Frontal cortex (tissue), 2 donors: ENCODE results near the genes H1-5 and NKAPL.

GRCh38 chr6:27592337-27593109 is 119.6 kb upstream of the ZNF184 start:
- RAMPAGE, long total RNA: no peak

DNA sequence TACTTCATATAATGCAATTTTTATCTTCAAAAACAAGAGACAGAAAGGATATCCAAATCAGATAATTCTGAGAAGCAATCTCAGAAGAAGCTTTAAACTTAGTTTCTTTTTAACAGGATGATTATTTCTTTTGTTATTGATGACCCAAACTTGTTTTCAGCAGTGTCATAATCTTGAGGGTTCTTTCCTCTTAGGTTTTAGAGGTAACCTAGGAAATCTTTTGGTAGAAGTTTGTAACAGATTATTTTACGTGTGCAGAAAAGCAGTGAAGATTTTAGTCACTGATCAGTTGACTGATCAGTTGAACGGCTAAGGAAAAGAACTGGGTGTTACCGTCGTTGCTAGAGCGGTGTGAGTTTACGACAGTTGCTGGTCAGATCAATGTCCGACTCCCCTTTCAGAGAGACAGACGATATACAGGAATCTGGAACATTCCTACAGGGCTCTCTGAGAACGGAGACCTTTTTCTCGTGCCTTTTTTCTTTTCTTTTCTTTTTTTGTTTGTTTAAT is 132.0 kb upstream of the ZNF184 start:
- RAMPAGE, long total RNA: no peak

DNA sequence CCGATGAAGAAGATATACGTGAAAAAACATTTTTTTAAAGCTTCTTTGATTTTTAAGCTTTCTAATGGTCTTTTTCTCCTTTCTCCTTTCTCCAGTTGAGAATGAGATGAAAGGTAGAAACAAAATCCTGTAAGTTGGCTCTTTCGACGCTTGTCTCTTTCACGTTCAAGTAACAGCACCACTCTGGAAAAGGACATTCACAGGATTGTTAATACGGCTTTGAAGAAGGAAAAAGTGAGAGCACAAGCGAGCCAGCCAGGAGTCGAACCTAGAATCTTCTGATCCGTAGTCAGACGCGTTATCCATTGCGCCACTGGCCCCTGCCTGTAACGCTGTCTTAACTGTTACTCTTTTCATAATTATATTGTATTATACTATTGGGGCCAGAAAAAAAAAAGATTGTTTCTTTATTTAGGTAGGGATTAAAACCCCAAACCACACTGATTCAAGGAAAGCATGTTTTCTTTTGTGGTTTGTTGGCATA is 137.4 kb downstream of the H2BC13 start:
- RAMPAGE, long total RNA: no peak

GRCh38 chr6:27721095-27721468 is 86.6 kb downstream of the H2BC13 start:
- RAMPAGE, long total RNA: no peak

GRCh38 chr6:27866913-27867959 is at the start of gene H1-5:
TSS of gene H1-5 (minus strand) at chr6:27867588.
- RAMPAGE, long total RNA: no peak

GRCh38 chr6:28258861-28259481 is at the start of gene NKAPL:
TSS of gene NKAPL (plus strand) at chr6:28259297.
- RAMPAGE, long total RNA: no peak

- RAMPAGE, long total RNA: no peak
Observed at GRCh38 chr6:28478533-28478804, 35.2 kb upstream of the ZSCAN23 start.

DNA sequence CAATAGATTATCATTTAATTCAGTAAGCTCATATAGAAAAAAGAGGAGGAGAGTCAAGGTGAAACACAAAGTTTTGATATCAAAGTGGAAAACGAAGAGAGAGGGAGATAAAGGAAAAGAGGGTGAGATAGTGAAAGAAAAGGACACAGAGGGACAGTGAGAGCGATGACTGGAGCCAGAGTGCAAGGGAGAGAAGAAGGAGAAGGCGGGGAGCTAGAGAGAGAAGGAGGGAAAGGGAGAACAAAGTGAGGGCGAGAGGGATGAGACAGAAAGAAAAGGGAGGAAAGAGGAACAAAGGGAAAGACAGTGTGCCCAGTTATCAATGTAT is 27.7 kb downstream of the GPX5 start:
- RAMPAGE, long total RNA: no peak

GRCh38 chr6:28693129-28693964 is 106.2 kb upstream of the SCAND3 start:
- RAMPAGE, long total RNA: no peak

GRCh38 chr6:28727029-28727633 is 140.0 kb upstream of the SCAND3 start:
- RAMPAGE, long total RNA: no peak

- RAMPAGE, long total RNA: no peak
Observed at GRCh38 chr6:28807636-28808321, 116.0 kb downstream of the TRIM27 start.

DNA sequence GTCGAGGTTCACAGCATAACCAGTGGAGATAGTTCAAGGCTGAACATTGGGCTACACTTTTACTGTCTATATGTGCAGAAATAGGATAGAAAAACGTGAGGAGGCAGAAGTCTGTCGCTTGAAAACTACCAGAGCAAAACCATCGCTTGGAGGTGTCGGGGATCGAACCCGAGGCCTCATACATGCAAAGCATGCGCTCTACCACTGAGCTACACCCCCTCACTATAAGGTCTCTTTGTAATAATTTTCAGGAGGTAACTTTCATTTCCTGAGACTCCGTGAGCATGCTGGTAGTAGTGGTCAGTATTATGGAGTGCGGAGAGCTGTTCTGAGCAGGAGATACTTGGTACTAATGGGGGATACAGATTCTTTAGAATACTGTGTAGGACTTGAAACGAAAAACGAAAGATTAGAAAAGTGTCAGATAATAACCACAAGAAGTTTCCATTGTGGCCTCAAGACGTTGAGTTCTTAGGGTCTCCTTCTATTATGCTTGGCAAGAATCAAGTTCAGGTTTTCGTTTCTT is 106.6 kb downstream of the TRIM27 start:
- RAMPAGE, long total RNA: no peak

DNA sequence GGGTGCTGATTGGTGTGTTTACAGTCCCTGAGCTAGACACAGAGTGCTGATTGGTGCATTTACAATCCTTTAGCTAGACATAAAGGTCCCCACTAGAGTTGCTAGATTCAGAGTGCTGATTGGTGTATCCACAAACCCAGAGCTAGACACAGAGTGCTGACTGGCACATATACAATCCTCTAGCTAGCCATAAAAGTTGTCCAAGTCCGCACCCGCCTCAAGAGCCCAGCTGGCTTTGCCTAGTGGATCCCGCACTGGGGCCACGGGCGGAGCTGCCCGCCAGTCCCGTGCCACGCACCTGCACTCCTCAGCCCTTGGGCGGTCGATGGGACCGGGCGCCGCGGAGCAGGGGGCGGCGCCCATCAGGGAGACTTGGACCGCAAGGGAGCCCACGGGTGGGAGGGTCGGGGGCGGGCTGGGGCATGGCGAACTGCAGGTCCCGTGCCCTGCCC is 38.9 kb downstream of the TRIM27 start:
- RAMPAGE, long total RNA: no peak

DNA sequence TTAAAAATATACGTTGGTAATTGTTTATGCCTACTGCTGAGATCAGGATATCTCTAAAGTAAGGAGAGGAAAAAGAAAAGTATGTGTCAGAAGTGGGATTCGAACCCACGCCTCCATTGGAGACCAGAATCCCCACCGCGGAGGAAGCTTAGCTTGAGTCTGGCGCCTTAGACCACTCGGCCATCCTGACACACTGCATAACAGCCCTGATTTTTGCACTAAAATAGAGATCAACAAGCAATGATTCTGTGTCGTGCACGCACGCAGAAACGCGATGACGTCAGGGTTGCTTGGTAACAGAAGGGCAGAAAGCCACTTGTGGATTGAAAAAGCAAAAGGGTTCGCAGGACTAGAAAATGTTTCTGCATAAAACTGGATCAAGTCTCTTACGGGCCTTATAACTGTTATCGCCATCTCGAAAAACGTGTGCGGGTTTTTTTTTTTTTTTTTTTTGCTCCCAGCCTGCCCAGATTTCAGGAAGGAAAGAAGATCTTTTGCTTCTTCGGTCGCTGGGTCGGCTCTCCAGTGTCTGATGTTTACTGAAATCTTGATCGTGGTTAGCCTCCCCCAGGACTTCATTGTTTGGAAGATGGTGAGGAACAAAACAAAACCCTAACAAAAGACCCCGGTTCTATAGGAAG is 27.5 kb downstream of the TRIM27 start:
- RAMPAGE, long total RNA: no peak

- RAMPAGE, long total RNA: no peak
Observed at GRCh38 chr6:28904018-28904818, 19.6 kb downstream of the TRIM27 start.

GRCh38 chr6:28914940-28915507 is 8.8 kb downstream of the TRIM27 start:
- RAMPAGE, long total RNA: no peak

DNA sequence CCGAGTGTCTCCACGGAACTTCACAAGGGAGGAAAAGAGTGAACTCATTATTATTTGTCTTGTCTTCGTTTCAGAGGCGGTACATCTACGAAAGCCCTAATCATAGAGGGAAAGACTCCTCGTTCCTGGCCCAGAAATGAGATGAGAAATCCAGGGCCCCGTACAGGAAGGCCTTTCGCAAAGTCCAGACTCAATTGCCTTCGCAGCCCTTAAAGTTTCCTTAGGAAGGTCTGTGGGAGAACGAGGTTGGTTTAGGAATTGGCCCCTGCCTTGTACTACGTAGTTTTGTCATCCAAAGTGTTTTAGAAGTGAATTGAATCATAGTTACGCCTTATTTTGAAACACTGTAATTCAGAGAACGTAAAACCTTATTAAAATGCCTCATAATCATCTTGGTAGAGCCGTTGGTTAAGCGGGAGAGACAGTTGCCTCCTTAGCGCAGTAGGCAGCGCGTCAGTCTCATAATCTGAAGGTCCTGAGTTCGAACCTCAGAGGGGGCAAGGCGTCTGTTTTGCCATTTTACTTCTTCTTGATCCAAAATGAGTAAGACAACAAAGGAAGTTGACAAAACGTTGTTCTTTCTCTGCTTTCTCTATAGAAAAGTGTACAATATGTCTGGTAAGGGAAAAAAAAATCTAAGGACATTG is 20.5 kb upstream of the TRIM27 start:
- RAMPAGE, long total RNA: no peak

- RAMPAGE, long total RNA: no peak
Observed at GRCh38 chr6:28958610-28959341, 35.0 kb upstream of the TRIM27 start.

- RAMPAGE, long total RNA: no peak
Observed at GRCh38 chr6:29014586-29015290, 9.6 kb upstream of the ZNF311 start.

- RAMPAGE, long total RNA: no peak
Observed at GRCh38 chr6:29232617-29233159, 62.0 kb downstream of the OR2J2 start.